Hair follicular keratinocyte (primary cell): ENCODE measurements around a stretch of chr15.

DNA sequence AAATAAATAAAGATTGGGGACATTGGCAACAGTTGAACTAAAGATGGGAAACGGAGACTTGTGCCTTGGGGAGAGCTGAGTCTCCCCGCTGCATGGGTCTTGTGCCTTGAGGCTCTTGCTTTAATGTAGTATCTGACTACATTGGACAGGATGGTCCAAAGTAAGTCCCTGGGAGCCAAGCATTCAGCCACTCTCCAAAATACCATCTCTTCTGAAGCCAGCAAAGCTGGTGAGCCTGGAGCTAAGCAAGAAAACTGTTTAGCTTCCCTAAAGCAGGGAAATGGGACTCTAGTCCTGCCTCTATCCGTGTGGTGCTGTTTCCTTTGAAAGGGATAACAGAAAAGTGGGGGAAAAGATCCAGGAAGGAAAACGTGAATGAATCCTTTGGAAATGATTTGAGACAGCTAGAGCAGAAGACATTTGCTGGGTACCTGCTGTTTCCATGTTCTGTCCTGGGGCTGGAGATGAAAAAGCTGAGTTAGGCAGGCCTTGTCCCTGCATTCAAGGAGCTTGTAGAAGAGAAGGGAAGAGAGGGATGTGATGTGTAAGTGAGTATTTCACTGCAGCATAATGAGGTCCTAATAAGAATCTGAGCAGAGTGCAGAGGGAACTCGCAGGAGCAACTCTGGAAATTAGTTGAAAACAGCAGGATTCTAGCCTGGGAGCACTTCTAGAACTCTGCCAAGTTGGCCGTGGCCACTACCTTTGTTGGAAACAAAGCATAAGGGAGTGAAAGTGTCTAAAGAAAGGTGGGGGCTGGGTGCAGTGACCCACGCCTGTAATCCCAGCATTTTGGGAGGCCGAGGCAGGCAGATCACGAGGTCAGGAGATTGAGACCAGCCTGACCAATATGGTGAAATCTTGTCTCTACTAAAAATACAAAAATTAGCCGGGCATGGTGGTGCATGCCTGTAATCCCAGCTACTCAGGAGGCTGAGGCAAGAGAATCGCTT, 13.9 kb upstream of the SEMA4B start:
- RAMPAGE, long total RNA, result no peak

DNA sequence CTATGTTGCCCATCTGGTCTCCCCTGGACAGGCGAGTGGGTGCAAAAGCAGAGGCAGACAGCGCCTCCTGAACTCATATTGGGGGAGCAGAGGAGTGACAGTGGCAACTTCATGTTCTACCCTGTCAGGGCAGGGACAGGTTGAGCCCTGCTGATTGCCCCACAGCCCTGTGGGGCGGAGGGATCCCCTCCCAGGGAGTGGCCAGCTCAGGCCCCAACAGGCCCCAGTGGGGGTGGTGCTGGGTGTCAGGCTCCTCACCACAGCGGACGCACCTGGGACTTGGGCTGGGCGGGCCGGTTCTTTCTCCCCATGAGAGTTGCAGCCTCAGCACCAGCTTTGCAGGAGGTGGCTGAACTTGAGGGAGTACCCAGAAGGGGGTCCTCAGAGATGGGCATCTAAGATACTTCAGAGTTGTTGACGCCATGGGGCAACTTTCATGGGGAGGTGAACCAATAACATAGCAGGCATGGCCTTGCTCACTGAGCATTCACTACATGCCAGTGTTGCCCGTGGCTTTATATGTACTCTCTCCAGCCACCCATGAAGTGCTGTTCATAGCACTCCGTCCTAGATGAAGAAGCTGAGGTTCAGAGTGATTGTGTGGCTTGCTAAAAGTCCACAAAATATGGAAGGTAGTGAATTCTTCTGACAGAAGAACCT, 10.0 kb upstream of the SEMA4B start:
- RAMPAGE, long total RNA, result no peak

DNA sequence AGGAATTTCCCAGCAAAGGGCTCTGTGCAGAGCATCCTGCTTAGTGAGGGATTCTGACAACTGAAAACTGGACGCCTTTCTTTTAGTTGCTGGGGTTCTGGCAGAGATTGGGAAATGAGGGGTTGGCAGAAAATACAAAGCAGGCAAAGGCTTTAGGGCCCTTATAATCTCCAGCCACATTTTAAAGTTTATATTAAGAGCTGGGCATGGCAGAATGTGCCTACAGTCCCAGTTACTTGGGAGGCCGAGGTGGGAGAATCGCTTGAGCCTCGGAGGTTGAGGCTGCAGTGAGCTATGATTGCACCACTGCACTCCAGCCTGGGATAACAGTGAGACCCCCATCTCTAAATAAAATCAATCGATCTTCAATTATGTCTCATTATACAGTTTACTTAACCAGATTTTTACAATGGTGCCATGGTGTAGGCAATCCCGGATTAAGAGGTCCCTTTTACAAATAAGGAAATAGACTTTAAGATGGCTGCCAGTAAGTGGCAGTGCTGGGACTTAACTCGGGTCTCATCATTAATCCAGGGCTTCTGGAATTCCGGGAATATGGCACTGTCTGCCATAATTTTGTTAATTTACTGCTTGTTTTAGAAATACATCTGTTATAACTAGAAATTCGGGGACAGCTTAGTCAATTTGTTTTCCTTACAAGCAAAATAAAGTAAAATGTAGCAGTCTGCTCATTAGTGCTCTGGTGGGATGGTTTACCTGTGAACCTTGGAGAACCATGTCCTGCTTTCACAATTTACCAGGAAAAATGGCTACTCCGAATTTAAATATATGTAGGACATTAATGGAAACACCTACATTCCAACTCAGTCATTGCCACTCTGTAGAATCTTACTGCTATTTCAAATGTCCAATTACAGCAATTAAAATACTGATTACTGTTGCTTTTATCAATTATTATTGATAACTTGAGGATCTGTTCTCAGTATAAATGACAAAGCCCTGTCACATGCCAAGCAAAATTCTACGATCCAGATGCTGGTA, 7.2 kb downstream of the NGRN start:
- RAMPAGE, long total RNA, result no peak

DNA sequence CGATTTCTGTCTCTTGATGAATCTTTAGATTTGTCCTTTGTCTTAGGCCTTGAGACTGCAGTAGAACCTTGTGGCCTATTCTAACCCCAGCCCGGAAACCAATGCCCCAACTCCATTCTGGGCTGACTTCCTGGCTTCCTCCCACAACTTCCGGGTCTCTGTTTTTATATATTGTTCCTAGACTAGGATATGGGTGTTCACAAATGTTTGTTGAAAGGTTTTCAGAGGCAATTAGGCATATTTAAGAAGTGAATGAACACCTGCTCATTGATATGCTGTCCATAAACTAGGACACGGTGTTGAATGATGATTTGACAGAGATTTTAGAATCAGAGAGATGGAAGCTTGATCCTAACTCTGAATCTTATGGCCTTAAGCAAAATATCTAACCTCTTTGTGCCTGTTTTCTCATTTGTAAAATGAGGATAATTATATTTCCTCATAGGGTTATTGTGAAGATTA, 11.0 kb upstream of the IQGAP1 start:
- RAMPAGE, long total RNA, result no peak

DNA sequence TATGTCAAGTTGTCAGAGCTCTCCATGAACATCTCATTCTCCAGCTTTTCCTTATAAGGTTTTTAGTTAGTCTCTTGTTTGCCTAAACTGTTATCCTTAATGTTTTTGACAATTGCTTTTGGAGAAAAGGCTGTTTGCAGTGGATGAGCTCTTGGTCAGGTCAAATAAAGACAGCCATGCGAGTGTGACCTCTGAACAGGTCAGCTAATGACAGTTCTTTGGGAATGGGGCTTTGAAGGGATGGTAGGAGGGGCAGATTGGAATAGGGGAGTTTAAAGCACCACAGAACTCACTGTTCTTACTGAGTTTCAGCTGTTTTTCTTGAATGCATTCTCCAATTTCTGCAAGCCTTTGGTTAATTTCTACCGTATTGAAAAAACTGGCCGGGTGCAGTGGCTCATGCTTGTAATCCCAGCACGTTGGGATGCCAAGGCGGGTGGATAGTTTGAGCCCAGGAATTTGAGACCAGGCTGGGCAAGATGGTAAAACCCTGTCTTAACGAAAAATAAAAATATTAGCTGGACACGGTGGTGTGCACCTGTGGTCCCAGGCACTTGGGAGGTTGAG, 69.3 kb upstream of the CRTC3 start:
- RAMPAGE, long total RNA, result no peak

- RAMPAGE, long total RNA, result no peak
Measured at GRCh38 chr15:90568519-90568904, 38.8 kb downstream of the CRTC3 start.

GRCh38 chr15:90595627-90596376, 66.1 kb downstream of the CRTC3 start:
- RAMPAGE, long total RNA, result no peak

DNA sequence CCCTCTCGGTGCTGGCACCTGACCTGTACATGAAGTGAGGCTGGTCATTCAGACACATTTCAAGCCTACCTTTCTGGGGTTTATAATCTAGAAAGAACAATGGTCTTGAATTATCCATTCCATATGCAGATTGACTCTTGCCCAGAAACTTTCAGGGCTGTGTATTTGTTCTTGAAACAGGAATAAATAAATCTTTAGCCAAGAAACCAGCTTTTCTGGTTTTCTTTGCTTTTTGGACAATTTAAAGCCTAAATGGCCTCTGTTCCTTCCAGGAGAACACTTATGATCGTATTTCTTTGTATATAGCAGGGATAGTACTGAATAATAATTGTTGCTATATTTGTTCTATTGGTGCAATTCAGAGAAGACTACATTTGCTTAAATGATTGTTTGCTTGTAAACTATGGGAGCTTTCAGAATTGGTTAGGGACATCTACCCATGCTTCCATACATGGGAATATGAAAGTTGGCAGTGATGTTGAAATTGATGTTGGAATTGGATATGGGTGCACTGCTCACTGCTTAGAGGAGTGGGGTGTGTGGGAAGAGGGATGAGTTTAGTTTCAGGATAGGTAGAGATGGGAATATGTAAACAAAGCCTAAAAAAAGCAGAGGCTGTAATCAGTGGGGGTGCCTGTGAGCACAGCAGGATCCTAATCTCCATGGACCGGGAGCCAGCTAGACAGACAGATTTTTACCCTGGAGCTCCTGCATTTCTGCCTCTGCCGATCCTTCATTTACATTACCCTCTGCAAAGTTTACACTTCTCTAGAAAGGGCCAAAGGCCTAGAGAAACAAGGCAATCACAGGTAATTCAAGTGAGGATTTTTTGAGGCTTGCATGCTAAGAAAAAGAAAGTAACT, 79.3 kb downstream of the CRTC3 start:
- RAMPAGE, long total RNA, result no peak

DNA sequence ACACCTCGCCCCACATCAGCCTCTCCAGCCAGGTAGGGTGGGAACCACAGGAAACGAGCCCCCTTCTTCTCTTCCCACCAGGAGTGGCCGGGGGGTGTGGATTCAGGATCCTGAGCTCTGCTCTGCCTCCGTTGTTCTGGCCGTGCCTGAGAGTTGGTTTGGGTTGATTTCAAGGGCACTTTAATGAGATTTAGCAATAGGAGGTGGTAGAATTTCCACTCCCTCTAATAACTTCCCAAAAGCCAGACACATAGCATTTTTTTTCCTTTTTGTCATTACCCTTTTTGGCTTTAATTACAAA, 56.2 kb upstream of the BLM start:
- RAMPAGE, long total RNA, result no peak

GRCh38 chr15:90816312-90817052, 51.9 kb upstream of the FURIN start:
- RAMPAGE, long total RNA, result no peak

GRCh38 chr15:90852659-90853033, 15.7 kb upstream of the FURIN start:
- RAMPAGE, long total RNA, result no peak

DNA sequence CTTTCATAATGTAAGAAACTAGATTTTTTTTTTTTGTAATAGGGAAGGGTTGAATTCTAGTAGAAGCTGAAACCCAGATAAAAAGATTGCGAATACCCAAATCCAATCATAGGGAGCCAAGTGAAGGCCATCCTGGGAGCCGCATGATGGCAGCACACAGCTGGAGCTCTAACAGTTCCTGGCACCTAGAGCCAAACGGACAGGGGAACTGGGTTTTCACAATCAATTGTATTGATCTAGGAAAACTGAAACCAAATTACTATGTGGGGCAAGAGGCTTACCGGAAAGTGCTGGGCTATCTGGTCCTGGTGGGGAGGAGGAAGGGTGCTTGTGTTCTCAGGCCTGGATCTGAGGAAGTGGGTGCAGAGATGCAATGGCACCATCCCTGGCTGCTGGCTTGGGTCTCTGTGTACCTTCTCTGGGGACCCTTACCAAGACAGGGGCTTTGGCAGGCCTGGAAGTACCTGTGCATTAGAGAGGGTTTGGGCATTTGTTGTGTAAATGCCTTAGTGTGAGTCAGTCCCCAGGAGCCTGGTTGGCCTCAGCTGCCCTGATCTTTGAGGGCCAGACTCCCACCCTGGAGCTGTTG, 9.1 kb upstream of the FURIN start:
- RAMPAGE, long total RNA, result no peak

DNA sequence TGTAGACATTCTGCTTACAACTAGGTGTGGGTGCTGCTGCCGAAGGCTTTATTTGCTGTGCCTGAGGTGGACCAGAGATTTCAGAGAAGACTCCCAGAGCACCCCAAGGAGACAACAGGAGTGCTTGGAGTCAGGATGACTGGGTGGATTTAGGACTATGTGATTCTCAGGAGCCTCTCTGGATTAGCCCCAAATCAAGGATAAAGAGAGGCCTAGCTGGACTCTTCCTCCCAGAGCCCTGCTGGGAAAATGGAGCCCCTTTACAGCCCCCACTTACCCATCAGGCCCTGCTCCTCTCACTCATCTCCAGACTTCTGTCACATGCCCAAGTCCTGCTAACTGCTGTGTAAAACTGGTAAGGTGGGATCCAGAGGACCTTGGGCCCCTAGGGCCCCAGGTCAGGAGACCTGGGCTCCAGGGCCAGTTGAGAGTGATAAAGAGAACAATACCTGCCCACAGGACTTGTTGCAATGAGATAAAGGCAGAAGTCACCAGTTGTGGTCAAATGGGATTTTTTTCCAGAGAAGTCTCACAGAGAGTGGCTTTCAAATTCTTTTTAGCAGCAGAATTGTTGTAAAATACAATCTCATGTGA, 610 bp downstream of the FURIN start:
- RAMPAGE, long total RNA, result no peak

DNA sequence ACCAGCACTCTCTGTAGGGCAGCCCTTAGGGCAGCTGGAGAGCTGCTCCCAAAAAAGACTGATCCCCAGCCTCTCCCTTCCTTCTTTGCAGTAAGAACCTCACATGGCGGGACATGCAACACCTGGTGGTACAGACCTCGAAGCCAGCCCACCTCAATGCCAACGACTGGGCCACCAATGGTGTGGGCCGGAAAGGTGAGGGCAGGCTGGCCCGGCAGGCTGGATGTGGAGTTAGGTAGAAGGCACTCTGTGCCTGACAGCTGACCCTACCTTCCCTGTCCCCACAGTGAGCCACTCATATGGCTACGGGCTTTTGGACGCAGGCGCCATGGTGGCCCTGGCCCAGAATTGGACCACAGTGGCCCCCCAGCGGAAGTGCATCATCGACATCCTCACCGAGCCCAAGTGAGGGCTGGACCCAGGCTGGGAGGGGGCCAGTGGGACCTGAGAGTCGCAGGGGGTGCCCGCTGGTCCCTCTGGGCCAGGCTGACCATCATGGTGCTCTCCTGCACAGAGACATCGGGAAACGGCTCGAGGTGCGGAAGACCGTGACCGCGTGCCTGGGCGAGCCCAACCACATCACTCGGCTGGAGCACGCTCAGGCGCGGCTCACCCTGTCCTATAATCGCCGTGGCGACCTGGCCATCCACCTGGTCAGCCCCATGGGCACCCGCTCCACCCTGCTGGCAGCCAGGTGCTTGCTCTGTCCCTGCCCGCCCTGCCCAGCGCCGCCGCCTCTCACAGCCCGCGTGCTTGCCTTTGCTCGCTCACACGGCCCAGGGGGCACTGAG, 4.5 kb upstream of the FES start:
- RAMPAGE, long total RNA, result no peak

DNA sequence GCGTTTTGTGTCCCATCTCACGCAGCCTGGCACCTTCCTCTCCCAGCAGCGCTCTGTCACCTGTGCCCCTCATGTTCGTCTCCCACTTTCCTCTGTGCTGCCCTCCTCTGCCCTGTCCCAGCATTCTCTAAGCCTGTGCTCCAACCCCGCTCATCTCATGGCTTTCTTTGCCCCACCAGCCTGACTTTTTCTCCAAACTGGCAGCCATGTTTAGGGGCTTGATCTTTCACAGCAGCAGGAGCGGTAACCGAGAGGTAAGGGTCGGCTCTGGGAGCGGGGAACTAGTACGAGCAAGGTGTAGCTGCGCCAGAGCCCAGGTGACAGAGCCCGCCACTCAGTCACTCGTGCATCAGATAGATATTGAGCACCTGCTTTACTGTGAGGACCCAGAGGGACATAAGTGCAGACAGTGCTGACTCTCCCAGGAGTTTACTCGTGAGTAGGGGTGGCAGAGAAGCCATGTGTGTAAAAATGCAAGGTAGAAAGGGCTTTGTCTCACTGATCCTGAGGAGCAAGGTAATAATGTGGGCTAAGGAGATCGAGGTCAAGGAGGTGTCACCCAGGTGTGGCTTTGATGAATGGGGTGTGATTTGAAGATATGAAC, 13.4 kb downstream of the MAN2A2 start:
- RAMPAGE, long total RNA, result no peak

GRCh38 chr15:90952744-90954102, 1.5 kb upstream of the RCCD1 start:
- RAMPAGE, long total RNA, result no peak

GRCh38 chr15:91032804-91033391, 10.5 kb upstream of the VPS33B start:
- RAMPAGE, long total RNA, result no peak

GRCh38 chr15:91407385-91407595, 307.2 kb downstream of the SV2B start:
- RAMPAGE, long total RNA, result no peak

DNA sequence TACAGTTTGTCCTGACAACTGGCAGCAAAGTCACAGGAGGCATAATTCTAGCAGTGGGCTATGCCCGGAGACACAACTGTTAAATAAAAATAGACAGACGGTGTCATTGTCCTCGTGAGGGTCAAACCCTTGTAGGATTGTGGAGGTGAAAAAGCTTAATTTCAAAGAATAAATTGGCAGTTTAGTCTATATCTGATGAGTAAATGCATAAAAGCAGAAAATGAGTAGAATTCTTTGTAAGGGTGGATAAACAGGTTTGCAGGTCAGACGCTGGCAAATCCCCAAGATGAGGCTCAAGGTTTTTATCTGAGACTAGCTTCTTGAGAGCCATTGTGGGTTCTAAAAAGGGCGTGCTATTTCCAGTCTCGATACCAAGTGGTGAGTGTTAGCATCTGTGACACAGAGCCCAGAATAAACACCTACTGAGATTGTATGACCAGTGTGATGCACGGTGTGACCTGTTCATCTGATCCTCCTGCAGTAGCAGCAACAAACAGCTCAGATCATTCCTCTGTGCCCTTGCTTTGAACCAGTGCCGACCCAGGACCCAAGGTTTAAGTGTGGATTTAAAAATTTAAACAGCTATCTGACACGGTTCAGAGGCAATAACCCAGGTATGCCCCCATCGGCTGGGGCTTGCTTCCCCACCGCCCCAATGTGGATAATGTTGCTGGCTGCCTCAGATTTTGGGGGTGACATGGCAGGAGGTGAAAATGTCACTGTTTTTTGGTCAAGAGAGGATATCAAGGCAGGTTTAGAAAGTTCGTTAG, 51.3 kb upstream of the SLCO3A1 start:
- RAMPAGE, long total RNA, result no peak

DNA sequence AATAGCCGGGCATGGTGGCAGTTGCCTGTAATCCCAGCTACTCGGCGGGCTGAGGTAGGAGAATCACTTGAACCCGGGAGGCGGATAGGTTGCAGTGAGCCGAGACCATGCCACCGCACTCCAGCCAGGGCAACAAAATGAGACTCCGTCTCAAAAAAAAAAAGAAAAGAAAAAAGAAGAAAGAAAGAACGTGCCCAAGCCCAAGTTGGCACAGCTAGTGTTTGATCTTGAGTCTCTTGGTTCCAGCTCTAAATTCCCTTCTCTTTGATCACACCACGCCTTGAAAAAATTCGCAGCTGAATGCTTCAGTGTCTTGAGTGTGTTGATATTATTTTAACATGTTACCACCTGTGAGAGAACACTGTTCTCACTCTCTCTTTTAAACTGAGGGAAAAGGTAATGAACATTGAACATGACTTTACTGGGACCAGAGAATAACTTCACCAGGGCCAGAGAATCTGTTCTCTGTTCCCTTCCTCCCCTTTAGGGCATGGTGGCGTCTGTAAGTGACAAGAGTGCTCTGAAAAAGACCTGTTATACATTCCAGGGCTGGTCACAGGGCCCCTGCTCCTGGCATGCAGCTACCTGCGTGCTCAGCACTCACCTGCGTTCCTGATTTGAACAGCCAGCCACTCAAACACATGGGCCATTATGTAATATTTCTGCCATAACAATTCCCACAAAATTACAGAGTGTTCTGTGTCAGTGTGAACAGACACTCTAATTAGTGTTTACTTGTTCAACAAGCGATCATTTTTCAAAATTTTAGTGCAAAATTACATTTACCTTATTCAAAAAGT, 19.1 kb downstream of the SLCO3A1 start:
- RAMPAGE, long total RNA, result no peak